ENCODE results near the genes UPF2 and CCDC3.

DNA sequence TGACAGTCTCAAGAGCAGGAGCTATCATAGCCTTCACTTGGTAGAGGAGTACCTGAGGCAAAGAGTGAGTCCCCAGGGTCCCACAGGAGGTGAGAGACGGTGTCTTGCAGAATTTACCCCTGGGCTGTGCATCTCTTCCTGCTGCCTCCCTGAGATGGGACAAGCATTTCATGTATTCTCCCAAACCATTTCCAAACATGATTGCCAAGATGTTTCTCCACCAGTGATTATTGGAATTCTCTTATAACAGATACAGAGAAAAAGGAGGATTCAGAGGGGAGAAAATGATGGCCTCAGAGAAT lies 198.4 kb downstream of the USP6NL start:
- RRBS, result no CpG with 5 or more reads among the region's 1 CpG

DNA sequence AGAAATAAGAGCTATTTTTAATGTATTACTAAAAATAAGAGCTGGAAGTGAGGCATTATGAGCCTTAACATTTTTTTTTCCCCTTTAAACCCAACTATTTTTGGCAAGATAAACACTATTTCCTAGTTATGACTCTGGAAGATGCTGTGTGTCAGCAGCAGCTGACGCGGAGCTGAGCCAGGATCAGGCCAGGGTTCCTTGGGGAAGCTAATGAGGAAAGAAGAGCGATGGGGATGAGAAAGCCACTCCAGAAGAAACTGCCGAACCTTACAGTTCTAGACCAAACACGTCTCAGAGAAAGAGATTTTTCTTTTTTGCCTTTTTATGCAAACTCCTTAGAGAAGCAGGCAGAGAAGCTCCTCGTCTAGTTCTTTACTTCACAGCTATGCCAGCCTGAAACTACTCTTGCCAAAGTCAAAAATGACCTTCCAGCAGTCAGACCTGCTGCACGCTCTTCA lies 85.9 kb downstream of the USP6NL start:
- RRBS, result no CpG with 5 or more reads among the region's 7 CpGs

- RRBS, result no CpG with 5 or more reads among the region's 12 CpGs
Observed at GRCh38 chr10:11684027-11684629, 58.1 kb upstream of the ECHDC3 start.

DNA sequence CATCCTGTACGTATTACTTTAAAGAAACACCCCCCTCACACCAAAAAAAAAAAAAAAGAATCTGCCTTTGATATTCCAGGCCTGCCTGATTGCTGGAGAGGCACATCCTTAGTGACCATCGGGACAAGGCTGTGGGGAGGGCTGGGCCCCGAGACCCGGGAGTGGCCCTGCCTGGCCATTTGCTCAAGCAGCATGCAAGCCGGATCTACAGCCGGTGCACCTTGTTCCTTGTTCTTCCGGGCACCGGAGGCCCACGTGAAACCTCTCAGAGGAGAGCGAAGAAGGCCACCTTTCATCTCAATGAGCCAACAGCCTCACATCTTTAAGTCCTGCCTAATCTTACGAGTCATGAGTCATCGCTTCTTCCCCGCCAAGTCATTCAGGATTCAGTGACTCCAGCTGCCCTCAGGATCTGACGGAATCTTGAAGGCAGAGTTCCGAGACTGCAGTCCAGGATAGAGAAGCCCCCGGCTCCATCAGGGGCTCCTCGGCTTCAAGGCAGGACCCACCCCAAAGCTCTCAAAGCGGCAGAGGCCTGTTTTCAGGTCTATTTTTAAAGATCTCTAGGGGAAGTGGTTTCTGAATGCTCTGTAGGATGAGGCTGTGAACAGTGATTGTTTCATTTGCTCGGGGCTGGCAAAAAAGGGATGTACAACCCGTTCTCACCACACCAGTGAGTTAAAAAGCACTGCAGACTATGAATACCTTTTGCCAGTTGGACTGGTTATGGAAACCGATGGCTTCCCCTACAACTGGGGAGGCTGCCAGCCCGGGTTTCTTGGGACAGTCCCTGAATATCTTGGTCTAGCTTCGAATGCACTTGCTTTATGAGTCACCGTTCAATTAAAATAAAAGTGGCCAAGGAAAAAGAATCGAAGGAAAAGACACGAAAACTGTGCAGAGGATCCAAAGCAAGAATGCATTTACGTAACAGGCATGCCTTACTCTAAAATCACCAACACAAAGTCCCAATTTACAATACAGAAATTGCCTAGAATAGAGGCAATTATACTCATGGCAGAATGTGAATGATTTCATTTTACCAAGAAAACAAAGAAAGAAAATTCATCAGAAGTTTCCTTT lies 57.2 kb upstream of the ECHDC3 start:
- RRBS, result 22% methylated on average over 2 of the region's 27 CpGs

DNA sequence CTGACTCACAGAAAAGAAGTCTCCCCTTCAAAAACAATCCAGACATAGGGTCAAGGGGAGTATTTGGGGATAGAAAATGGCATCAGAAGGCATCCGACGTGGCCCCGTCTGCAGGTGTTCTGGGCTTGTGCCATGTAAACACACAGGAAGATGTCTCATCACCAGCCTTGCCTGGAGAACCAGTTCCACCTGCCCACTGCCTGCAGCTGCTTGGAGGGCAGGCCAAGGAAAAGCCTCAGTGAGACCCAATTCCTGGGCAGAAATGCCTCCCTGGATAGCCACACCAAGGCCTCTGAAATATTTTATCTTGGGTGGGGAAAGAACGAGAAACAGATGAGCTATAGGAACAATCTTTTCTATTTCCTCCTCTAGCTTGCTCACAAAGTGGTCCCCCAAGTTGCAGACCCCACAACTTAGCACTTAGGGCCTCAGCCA lies 54.4 kb upstream of the ECHDC3 start:
- RRBS, result no CpG with 5 or more reads among the region's 4 CpGs

- RRBS, result no CpG with 5 or more reads among the region's 15 CpGs
Observed at GRCh38 chr10:11699228-11700085, 42.7 kb upstream of the ECHDC3 start.

DNA sequence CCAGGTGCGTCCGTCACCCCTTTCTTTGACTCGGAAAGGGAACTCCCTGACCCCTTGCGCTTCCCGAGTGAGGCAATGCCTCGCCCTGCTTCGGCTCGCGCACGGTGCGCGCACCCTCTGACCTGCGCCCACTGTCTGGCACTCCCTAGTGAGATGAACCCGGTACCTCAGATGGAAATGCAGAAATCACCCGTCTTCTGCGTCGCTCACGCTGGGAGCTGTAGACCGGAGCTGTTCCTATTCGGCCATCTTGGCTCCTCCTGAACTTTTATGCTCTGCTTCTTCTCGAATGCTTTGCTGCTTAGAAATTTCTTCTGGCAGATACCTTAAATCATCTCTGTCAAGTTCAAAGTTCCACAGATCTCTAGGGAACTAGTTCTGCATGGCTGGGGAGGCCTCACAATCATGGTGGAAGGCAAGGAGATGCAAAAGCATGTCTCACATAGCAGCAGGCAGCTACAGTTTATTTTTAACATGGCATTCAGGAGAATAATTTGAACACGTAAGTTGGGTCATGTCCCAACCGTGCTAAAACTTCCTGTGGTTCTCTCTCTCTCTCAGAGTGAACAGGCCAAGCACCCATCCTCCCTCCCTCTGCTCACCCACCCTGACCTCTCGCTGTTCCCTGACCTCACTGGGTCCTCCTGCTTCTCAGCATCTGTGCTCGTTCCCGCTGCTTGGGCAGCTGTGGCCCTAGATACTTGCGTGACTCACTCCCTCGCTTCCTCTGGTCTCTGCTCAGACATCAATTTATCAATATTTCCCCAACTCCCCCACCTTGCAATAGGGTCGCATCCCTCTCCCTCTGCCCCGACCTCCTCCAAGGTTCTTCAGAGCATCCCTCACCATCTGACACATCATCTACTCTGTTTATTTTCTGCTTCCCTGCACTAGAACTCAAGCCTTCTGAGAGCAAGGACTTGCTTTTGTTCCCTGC lies 4.7 kb upstream of the ECHDC3 start:
- RRBS, result no CpG with 5 or more reads among the region's 30 CpGs

- RRBS, result no CpG with 5 or more reads among the region's 26 CpGs
Observed at GRCh38 chr10:11763086-11763792, 21.1 kb downstream of the ECHDC3 start.

DNA sequence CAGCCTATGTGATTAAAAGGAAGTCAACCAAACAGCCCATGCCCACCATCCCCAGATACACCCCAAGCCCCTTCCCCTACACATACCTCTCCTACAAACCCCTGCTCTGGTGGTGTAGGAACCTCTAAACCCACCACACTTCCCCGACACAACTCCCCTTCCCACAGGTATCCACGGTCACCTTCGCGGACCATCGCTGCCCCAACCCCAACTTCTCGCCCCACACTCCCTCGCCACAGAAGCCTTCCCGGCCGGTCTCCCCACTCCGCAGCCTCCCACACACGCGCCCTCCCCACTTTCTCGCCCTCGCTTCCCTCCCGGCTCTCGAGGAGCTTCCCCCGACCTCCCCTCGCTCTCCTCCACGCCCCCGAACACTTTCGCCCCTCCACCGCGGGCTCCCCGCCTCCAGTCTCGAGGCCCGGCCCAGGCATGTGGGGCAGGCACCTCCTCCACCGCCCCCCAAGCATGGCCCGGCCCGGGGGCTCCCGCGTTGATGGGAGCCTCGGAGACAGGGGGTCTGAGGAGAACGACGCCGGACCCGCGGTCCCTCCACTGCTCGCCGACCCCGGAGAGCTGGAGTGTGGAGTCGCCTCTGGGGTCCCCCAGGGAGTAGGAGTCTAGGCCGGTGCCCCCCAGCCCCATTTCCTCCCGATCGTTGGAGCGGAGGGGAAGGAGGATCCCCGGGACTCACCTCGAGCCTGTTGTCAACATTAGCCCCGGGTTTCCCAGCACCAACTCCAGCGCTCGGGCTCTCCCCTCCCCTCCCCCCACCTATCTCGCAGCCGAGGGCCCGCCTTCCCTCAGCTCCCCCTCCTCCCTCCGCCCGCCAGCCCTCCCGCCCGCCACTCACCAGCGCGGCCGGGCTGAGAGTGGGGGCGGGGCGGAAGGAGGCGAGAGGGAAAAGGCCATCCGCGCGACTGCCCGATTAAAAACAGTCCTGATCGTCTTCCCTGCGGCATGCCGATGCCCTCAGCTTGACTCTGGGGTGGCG lies at the start of gene UPF2:
UPF2 (minus strand) TSS at position 746 of the 991 bp plus-strand sequence.
- RRBS, result 1% methylated on average over 24 of the region's 71 CpGs

- RRBS, result no CpG with 5 or more reads among the region's 38 CpGs
Observed at GRCh38 chr10:12043055-12043835, 636 bp upstream of the UPF2 start.

GRCh38 chr10:12054063-12054345 lies 11.4 kb upstream of the UPF2 start:
- RRBS, result no CpG with 5 or more reads among the region's 5 CpGs

- RRBS, result no CpG with 5 or more reads among the region's 14 CpGs
Observed at GRCh38 chr10:12157246-12157687, 27.8 kb downstream of the SEC61A2 start.

DNA sequence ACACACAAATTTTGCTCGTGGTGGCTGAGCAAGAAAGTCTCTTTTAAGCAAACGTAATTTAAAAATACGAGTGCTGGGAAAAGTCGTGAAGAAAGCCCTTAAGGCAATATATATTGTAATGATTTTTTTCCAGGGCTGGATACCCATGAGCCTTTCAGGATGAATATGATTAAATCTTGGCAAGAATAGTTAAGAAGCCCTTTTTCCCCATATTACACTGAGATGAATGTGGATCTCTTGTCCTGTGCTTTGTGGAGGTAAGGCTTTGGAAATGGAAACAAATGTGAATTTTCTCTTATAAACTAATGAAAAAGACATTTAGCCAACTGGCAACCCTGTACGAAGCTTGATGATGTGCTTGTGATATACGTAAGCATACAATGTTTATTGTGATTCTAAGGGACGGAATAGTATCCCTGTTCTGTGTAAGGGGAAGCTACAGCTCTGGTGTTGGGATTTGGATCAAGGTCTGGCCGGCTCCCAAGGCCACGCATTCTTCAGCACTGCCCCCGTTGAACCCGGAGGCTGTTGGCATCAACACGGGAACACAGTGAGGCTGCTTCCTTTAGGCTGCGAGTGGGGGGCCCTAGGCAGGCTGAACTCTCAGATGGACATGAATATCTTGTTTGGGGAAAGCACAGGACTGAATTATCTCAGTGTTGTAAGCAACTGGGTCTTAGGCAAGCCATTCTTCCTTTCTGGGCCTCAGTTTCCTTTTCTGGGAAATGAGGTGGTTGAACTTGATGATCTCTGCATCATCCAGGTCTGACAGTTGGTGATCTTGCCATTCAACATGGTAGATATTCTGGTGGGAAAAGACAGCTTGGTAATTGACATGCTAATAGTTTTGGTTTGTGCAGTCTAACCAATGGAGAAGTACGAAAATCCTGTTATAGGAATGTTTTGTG lies 180.6 kb downstream of the CAMK1D start:
- RRBS, result no CpG with 5 or more reads among the region's 14 CpGs

- RRBS, result no CpG with 5 or more reads among the region's 4 CpGs
Observed at GRCh38 chr10:12700647-12701036, 300.9 kb downstream of the CCDC3 start.

GRCh38 chr10:12702053-12702295 lies 299.5 kb downstream of the CCDC3 start:
- RRBS, result no CpG with 5 or more reads among the region's 8 CpGs

- RRBS, result no CpG with 5 or more reads among the region's 11 CpGs
Observed at GRCh38 chr10:12729768-12730354, 271.7 kb downstream of the CCDC3 start.

- RRBS, result no CpG with 5 or more reads among the region's 10 CpGs
Observed at GRCh38 chr10:12760786-12761359, 240.6 kb downstream of the CCDC3 start.

GRCh38 chr10:13001578-13002111 lies at the start of gene CCDC3:
TSS of gene CCDC3 (minus strand) at chr10:13001713.
- RRBS, result under 1% methylated on average over 29 of the region's 53 CpGs

GRCh38 chr10:13100322-13101441 lies 719 bp downstream of the OPTN start:
- RRBS, result 1% methylated on average over 15 of the region's 42 CpGs

DNA sequence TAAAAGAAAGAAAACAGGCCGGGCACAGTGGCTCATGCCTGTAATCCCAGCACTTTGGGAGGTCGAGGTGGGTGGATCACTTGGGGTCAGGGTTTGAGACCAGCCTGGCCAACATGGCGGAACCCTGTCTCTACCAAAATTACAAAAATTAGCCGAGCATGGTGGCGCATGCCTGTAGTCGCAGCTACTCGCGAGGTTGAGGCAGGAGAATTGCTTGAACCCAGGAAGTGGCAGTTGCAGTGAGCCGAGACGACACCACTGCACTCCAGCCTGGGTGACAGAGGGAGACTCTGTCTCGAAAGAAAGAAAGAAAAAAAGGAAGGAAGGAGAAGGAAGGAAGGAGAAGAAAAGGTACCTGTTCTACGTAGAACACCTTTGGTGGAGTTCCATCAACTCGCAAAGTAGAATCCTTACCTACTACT lies 24.4 kb upstream of the MCM10 start:
- RRBS, result no CpG with 5 or more reads among the region's 13 CpGs